ENCODE measurements around the genes PCDHGB1, PCDHGB4, PCDH1 and NDFIP1.

DNA sequence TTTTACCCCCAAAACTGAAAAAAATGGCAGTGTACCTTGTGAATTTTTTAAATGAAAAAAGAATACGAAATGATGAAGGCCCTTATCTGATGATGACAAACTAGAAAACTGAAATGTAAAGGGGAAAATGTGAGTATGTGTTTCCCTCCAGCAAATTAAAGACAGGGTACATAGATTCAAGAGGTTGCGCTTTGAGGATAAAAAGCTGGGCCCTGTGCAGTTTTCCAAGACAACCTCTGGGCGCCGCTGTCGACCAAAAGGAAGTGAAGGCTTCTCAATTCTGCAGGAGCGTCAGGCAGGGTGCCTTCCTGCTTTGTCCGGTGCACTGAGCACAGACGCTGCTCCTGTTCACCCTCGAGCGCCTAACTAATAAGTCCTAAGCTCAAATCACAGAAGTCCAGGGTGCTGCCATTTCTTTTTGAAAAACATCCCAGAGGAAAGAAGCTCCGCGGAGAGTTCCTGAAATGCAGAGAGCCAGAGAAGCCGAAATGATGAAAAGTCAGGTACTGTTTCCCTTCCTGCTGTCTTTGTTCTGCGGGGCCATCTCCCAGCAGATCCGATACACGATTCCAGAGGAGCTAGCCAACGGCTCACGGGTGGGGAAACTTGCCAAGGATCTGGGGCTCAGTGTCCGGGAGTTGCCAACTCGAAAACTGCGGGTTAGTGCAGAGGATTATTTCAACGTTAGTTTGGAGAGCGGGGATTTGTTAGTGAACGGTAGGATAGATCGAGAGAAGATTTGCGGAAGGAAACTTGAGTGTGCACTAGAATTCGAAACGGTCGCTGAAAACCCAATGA is at the start of gene PCDHGB1:
TSS of gene PCDHGB1 (plus strand) at position 303 of the 798 bp plus-strand sequence.
- RRBS: no CpG with 5 or more reads among the region's 29 CpGs

GRCh38 chr5:141387554-141387975 is at the start of gene PCDHGB4:
TSS of gene PCDHGB4 (plus strand) at chr5:141387698.
- RRBS: 12% methylated on average over 2 of the region's 21 CpGs

DNA sequence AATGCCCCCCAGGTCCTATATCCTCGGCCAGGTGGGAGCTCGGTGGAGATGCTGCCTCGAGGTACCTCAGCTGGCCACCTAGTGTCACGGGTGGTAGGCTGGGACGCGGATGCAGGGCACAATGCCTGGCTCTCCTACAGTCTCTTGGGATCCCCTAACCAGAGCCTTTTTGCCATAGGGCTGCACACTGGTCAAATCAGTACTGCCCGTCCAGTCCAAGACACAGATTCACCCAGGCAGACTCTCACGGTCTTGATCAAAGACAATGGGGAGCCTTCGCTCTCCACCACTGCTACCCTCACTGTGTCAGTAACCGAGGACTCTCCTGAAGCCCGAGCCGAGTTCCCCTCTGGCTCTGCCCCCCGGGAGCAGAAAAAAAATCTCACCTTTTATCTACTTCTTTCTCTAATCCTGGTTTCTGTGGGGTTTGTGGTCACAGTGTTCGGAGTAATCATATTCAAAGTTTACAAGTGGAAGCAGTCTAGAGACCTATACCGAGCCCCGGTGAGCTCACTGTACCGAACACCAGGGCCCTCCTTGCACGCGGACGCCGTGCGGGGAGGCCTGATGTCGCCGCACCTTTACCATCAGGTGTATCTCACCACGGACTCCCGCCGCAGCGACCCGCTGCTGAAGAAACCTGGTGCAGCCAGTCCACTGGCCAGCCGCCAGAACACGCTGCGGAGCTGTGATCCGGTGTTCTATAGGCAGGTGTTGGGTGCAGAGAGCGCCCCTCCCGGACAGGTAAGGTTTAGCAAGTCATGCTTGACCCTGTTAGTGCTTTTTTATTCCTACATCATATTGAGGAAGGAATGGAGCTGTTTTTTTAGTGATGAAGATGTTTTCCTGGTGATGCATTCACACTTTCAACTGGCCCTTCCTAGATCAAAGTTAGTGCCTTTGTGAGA is 2.3 kb downstream of the PCDHGC3 start:
- RRBS: 83% methylated on average over 3 of the region's 35 CpGs

- RRBS: no CpG with 5 or more reads among the region's 14 CpGs
These were observed 36.0 kb downstream of the PCDHGC5 start for GRCh38 chr5:141524525-141525669.

DNA sequence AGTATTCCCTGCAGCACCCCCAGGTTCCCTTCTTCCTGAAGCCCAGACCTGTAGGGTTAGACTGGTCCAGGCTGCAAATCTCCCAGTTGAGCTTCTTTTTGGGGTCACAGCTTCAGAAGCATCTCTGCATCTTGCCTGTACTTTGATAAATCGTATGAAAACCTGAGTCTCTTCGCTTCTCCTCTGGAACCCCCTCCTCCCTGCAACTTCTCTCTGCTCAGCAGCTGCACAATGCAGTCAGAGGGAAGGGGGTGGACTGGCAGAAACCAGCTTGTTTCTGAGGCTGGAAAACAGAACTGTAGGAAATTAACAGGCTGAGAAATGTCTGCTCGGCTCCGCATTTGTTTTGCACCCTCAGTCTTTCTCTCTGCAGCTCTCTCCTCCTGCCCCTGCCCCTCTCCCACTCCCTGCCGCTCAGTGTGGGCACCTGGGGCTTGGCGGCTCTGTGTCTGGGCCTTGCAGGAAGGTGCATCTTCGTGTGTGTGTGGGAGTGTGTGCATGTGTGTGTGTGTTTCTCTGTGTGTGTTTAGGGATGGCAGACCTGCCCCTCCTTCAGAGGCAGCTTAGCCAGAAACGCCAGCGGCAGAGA is 53.1 kb downstream of the PCDH1 start:
- RRBS: no CpG with 5 or more reads among the region's 9 CpGs

DNA sequence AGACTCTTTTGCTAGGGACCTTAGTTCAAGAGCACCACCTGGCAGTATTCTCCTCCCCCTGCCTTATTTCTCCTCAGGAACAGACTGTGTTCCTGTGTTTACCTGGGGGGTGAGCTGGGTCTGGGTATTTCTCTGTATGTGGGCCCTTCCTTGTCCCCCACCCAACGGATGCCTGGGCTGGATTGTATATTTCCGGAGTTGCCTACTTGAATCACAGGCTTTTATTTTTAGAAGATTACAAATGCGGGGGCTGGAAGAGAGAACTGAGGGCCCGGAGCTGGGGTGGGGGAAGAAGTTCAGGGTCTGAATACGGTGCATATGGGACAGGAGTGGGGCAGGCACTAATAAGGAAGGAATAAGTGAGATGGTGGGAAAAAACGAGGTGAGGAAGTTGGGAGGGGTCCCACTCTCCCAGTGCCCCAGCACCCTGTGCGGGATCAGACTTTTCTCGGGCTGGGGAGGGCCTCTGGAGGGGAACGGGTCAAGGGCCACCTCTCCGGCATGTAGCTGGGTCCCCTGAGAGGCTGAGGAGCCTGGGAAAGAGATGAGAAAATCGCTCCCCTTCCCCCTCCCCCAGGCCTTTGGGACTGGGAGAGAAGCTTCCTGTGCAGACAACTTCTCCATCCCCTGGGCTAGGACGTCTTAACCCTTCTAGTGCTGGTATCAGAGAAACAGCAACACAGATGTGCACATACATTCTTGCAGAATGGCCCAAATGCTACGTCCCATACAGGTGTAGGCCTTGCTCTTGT is 42.1 kb downstream of the PCDH1 start:
- RRBS: 51% methylated on average over 1 of the region's 13 CpGs

- RRBS: 80% methylated on average over 8 of the region's 22 CpGs
These were observed 24.0 kb downstream of the PCDH1 start for GRCh38 chr5:141854198-141854661.

GRCh38 chr5:141859863-141860302 is 18.3 kb downstream of the PCDH1 start:
- RRBS: no CpG with 5 or more reads among the region's 5 CpGs

DNA sequence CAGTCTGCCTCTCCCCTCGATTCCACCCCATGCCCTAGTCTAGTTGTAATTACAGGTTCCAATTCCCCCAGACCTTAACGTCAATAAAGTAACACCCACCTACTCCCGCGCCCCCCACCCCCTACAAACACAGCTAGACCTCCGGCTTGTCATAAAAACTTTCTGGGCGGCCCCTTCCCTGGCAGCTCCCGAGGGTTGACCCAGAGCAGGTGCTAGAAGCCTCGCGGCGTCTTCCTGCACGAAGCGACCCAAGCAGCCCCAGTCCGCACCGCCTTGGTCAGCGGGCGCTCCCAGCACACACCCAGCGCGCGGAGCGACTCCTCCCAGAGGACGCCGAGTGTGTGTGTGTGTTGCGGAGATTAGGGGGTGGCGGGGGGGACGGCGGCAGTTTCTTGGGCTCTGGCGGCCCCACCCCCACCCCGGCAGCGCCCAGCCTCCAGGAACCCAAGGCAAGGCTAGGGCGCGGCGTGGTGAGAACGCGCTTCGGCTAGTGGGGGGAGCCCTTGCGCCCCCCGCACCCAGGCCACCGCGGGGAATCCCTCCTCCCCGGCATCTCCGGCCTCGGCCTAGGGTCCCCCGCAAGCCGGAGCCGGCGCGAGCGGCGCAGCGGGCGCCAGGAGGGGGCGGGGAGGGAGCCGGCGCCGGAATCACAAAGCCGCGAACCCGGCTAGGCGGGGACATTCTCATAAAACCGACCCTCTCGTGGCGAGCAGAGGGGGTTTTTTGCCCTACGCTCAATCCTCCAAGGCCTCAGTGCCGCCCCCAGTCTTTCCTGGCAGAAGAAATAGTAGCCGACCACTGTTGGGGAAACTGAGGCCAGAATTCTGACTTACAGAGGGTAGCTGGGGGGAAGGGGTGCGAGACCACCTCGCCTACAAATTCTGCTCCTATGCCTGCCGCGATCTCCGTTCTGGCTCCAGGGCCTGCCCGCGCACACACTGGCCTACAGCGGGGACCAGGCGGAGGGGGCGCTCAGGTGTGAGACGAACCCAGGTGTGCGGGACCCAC is 2.1 kb downstream of the PCDH1 start:
- RRBS: 2% methylated on average over 15 of the region's 77 CpGs

- RRBS: 2% methylated on average over 13 of the region's 44 CpGs
These were observed at the start of gene PCDH1 for GRCh38 chr5:141878332-141878729. TSS of gene PCDH1 (minus strand) at chr5:141878410.

DNA sequence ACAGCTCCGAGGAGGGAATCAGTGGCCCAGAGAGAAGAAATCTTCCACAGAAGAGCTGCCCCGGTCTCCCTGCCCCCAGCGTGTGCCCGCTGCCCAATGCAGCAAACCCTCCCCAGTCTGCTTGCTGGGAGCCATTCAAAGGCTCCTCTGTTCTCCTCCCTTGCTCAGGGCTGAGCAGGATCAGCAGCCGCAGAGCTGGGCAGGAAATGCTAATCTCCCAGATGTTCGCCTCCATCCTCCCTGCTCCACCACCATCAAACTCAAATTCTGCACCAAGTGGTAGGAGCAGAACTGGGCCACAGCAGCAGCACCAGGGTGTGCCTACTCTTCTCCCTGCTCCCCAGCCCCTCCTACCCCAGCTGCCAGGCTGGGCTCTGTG is 1.7 kb upstream of the PCDH1 start:
- RRBS: no CpG with 5 or more reads among the region's 6 CpGs

GRCh38 chr5:141978312-141978920 is 9.5 kb downstream of the RNF14 start:
- RRBS: no CpG with 5 or more reads among the region's 3 CpGs

- RRBS: no CpG with 5 or more reads among the region's 8 CpGs
These were observed 18.7 kb downstream of the GNPDA1 start for GRCh38 chr5:141993607-141994957.

GRCh38 chr5:142108719-142109747 is at the start of gene NDFIP1:
TSS of gene NDFIP1 (plus strand) at chr5:142108779.
- RRBS: 2% methylated on average over 33 of the region's 96 CpGs

DNA sequence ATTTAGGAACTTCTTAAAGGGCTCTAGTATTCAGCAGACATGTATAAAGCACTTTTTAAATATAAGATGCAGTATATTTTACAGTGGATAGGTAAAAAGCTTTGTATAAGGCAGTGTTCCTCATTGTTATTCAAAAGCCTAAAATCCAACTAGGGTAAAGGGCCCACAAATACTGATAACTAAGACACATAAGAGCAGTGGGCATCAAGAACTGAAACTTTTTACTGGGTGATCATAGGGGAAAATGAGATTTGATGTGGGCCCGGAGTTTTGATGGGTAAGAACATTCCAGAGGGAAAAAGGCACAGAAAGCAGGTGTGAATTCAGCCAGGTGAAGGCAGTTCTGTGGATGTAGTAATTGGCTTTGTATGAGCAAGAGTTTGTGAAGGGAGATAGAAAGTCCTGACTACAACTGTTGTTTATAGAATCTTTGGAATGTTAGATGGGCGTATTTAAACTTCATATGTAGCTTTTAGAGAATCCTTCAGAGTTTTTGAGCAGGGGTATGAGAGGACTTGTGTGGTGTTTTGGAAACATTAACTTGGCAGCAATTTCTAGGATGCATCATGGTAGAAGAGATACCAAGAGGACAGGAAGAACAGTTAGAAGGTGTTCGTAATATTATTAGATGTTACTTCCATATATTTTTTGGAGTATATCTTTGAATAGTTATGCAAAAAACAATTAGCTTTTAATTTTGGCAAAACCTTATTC is 25.3 kb downstream of the NDFIP1 start:
- RRBS: no CpG with 5 or more reads among the region's 3 CpGs

DNA sequence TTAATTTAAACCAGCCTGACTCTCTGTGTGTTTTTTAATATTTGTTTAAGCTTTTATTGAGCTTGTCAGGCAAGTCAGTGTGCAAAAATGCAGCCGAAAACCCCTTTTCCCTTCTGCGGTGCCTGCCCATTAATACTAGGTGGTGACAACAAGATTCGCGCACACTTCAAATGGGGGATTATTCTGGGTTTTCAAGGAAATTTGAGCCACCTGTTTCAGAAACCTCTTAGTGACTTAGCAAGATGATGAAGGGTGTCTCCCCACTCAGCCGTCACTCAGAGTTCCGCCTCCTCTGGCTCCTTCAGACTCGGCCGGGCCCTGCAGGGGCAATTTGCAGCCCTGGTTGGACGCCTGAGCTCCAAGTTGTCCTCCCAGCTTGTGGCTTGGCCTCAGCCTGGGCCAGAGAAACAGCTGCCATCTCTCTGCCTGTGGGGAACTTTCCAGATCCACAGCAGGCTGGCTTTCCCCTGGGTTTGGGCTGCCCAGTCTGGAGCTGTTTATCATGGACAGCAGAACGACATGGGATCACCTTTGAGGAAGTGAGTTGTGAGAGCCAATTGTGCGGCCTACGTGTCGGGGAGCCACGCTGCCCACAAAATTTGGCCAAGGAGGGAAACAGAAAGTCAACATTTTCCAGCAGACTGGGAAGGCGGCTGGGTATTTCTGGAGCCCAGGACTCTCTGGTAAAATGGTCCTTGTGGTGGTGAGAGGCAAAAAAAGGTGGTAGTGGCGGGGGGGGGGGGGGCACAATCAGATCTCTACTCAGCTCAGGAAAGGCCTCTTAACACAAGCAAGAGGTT is 75.8 kb downstream of the SPRY4 start:
- RRBS: no CpG with 5 or more reads among the region's 16 CpGs

- RRBS: no CpG with 5 or more reads among the region's 7 CpGs
These were observed 27.9 kb downstream of the SPRY4 start for GRCh38 chr5:142296794-142297468.

DNA sequence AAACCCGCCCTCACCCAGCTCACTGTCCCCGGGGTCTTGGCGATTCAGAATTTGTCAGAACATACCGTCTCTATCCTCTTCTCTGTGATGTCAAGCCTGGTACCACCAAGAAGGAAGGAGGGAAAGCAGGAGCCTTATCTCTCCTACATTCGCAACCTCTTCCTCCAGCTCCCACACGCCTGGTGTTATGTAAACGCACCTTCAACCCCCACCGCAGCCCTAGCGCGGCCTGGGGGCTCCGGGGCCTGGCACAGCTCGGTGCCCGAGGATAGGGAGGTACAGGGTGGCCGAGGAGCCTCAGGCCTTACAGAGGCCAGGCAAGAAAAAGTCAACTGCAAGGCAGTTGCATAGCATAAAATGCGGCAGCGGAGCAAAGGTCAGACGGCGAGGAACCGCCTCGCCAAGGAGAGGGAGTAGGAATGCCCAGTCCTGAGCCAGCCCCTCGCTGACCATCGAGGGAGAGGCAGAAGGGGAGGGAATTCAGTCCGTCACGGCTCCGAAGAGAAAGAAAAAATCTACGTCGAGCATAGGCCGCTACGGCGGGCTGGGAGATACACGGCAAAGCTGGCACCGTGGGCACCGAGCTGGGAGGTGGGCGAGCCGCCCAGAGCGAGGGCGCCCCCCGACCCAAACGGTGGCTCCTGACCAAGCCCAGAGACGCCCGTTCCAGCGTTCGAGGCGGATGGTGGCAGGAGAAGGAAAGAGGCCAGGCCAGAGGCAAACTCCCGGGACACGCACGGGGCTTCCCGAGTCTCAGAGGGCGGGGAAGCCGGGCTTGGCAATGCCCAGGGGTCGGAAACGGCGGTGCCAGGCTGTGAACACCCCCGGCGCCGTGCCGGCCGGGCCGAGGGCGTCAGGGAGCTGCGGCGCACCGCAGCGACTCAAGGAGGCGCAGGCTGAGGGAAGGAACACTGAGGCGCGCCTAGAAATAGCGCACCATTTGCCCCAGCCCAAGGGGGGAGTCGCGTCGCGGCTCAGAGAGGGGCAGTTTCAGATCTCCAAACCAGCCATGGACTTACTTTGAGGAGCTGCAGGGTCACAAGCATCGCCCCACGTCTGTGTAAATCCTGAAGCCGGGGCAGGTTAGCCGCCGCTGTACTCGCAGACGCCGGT is 640 bp downstream of the SPRY4 start:
- RRBS: 2% methylated on average over 10 of the region's 80 CpGs

DNA sequence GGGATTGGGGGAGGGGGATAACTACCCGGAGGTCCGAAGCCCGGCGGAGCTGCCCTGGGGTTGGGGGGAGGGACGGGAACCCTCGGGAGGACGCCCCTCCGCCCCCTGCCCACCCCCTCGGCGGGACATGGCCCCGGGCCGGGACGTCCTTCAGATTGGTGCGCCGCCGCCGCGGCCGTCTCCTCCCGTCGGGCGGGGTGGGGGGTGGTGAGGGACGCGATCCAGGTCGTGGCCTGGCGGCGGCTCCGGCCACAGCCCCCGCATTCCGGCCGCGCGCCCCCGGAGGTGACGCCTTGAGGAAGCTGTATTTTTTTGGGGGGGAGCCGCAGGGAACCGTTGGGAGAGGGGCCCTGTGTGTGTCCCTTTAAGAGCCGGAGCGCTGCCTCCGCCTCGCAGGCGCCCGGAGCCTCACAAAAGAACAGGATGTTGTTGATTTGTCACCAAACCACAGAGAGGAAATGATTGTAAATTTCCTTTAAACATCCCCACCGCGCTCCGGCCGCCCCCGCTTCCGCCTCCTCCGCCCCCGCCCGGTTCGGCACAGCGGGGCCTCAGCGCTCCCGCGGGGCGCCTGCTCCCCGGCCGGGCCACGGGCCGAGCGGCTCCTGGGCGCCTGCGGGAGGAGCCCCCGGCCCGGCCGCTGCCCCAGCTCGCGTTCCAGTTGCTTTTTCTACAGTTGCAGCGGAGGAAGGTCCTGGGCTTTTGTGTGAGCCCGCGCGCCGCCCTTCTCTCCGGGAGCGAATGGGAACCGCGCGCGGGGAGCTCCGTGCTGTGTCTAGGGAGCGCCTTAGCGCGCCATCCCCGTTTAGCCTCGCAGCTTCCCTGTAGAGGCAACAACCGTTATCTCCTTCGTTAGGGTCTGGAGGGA is 32.1 kb upstream of the SPRY4 start:
- RRBS: 2% methylated on average over 55 of the region's 89 CpGs

GRCh38 chr5:142364108-142364971 is 39.5 kb upstream of the SPRY4 start:
- RRBS: no CpG with 5 or more reads among the region's 25 CpGs